Colonic mucosa (tissue), 1 donor: ENCODE data around the gene IGFBP2.

DNA sequence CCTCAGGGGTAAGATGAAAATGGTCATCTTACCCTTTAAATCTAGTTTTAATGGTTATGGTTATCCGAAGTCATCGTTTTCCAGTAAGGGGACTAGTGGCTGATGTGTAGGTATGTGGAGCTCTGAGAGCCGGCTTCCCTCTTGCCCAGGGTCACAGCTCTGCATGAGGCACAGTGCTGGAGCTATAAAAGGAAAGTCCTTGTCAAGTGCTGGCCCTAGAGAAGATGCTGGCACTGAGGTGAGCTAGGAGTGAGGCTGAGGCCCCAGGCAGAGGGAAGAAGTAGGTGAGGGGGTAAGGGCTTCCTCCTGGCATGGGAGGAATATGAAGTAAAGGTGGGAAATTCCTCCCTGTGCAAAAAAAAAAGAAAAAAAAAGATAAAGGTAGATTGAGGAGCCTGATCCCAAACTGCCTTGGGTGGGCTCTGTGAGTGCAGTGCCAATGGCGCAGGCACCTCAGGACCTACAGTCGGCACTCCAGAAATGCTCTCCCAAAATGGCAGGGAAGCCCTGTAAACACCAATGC is 35.1 kb downstream of the SMARCAL1 start:
- PRO-cap = no peak

DNA sequence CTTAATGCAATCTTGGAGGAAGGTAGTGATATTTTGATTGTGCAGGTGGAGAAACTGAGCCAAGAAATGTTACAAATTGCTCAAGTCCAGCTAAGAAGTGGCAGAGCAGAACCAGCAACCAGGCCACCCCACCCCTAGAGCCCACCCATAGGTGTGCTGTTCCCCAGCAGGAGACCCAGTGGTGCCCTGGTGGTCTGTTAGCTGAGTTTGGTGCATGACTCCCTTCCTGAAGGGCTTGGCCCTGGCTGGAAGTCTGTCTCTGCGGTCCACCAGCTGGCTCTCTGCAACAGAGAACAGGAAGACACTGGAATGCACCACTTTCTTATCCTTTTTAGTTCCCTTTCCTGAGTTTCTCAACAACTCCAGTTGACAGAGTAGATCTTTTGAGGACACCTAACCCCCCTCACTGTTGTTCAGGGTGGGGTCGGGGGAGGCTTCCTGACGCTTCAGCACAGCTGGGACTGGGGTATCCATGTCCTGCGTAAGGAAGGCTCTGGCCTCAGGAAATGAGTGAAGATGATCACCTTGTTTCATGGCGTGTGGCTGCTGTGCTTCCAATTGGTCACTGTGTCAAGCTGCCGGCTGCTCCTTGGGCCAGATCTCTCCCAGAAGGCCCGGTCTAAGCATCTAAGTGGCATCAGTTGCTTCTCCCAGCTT is 11.9 kb upstream of the RPL37A start:
- PRO-cap = no peak

- PRO-cap = no peak
Measured at GRCh38 chr2:216540737-216541529, 42.3 kb downstream of the RPL37A start.

DNA sequence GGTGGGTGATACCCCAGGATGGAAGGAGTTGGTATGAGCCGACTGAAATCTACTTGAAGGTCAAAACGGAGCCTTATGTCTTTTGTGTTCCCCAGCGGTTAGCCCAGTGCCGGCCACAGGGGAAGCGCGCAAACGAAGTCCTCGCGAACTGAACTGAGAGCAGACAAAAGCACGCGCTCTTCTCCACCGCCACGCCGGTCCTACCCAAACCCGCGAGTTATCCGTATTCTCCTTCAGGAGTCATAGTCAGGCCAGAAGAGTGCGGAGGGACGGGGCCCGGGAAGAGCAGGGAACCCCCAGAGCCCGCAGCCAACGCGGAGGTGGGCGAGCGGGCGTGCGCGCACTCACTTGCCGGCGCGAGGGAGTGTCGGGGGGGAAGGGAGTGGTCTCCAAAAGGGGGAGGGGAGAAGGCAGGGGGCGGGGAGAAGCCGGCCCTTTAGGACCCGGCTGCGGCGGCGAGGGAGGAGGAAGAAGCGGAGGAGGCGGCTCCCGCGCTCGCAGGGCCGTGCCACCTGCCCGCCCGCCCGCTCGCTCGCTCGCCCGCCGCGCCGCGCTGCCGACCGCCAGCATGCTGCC is at the start of gene IGFBP2:
TSS of gene IGFBP2 (plus strand) at position 465 of the 576 bp plus-strand sequence.
- PRO-cap = bidirectional peak, plus-strand start at position 465 of the sequence, minus-strand start at position 356 of the sequence

DNA sequence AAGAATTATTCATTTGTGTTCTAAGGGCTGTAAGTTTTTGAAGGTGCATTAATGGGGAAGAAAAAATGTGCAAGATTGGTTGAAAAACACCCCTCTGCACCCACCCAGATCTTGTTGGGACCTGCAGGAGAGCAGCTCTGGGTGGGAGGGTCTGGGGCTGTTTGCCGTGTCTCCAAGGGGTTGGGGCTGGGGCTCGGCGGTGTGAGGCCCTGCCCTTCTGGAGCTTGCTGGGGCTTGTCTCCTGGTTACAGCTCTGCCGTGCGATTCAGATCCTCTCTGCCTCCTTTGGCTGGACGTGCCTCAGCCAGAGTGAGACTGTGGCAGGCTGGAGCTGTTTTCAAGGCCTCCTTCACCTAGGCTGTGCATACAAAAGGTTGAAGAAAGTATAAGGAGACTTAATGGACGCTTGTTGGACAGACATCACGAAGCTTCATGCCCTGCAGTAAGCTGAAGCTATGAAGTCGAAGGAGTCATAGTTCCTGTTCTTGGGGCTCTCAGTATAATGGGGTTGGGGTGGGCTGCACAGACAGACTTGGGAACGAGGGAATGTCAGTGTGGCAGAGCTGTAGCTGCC is 26.2 kb downstream of the IGFBP2 start:
- PRO-cap = no peak

DNA sequence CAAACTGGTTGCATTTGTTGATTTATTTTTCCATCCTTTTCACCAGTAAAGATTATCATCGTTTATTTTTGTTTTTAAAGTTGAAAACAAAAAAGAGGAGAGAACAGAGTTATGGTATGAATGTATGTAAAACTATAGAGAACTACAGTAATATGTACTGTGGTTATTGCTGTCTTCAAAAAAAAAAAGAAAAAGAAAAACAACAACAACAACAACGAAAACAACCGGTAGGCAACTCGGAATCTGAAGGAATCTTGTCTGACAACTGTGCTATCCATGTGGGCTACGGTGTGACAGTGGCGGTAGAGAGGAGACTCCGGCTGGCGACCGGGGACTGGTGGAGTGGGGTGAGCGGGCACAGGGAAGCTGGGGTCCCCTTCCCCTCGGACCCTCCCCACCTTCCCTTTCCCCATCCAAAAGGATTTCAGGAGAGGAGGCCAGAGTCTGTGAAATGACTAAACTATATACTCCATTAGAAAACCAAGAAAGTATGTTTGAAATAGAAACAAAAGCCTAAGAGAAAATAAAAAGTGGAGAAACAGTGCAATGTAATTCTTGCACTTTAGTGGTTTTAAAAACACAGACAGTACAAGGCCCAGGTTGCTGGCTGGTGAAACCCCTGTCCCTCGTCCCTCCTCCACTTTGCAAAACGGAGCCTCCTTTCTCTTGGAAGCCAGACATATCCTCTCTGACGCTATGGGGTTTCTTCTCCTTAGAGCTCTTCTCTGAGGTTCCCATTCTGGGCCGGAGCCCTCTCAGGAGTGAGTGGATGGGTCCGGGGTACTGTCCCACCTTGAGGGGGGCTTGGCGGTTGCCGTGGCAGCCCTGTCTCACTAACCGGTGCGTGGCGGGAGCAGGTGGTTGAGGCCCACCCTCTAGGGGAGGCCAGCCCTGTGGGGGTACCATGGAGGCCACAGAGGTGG is 22.7 kb downstream of the IGFBP5 start:
- PRO-cap = no peak

DNA sequence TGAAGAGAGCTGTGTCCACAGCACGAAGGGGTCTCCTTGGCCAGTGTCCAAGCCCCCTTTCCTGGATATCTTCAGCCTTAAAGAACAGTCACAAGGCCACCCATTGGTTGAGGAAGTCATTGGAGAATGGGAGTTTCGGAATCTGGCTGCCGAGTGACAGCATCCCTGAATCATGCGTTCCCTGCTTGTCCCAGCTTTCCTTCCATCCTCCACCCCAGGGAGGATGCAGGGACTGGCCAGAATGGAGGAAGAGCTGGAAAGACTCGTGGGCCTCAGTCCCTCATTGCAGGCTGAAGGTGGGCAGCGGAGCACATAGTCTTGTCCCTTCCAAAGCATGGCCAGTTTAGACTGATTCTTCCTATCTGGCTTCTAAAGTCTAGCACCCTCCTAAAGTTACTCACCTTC is 20.8 kb downstream of the IGFBP5 start:
- PRO-cap = no peak

- PRO-cap = no peak
Measured at GRCh38 chr2:216765607-216766273, 70.4 kb upstream of the IGFBP5 start.

DNA sequence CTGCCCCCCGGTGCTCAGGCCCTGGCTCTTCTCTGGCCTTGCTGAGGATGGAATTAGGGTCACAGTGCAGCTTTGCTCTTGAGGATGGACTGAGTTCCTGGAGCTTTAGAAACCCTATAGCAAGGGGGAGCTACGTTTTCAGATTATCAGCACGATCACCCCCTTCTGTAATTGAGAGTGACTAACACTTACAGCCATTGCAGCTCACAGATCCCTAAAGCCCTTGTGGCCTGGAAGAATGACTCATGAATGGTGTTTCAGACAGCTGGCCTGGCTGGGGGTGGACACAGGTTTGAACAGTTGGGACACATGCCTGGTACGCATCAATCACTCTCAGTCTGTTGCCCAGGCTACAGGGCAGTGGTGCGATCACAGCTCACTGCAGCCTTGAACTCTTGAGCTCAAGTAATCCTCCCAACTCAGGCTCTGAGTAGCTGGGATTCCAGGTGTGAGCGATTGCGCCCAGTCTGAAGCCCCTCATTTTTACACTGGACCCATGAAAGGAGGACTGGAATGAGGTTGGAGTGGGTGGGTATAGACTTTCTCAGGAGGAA is 79.8 kb upstream of the IGFBP5 start:
- PRO-cap = no peak

- PRO-cap = no peak
Measured at GRCh38 chr2:216971678-216972048, 111.8 kb upstream of the TNP1 start.

GRCh38 chr2:217413300-217413798 is 553.5 kb upstream of the TNP1 start:
- PRO-cap = no peak

DNA sequence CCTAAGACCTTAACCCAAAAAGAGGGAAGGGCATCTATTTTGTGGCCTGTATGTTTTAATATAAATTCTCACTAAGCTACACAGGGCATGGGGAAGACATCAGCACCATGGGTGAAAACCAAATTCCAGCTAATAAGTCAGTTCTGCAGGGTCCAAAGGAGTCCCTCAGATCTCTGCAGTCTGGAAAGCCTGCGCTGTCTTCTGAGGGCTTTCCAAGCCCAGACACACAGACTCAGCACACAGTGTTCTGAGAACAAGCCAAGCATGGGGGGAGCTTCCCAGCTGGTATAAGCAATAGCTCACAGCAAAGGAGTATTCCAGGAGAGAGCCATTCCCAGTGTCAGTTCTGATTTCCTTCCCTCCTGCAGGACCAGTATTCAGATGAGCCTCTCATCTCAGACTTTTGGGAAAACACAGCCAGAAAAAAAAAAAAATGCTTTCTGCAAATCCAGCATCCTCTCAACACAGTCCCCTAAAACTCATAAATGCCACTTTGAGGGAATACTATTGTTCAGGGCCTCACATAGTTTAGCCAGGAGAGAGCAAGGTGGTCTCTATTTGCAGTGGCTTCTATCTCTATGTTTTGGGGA is 370.7 kb downstream of the TNS1 start:
- PRO-cap = no peak

DNA sequence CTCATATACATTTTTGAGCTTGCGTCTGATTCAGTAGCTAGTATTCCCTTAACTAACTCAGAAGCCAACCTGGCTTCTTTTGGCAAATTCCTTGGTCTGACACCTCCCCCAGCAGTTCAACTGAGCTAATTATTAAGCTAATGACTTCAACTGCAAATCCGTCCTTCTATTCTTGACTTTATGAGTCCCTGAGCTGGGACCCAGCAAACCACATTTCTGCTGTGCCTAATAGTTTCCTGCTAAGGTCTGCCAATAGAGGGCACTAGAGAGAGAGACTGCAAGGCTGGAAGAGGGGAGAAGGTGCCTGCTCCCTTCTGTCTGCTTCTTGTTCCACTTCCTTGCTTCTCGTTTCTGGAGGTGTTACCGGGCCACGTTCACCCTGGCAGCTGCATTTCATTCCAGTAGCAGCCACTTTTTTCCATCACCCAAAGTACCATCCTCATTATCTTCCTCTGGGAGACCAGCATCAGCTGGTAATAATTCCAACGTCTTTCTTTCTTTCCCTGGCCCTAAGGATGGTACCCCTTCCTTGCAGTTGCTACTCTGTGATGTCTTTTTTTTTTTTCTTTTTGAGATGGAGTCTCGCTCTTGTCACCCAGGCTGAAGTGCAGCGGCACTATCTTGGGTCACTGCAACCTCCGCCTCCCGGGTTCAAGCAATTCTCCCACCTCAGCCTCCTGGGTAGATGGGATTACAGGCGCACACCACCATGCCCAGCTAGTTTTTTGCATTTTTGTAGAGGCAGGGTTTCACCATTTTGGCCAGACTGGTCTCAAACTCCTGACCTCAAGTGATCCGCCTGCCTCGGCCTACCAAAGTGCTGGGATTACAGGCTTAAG is 351.9 kb downstream of the TNS1 start:
- PRO-cap = no peak

- PRO-cap = no peak
Measured at GRCh38 chr2:217815973-217816438, 186.8 kb downstream of the TNS1 start.

- PRO-cap = no peak
Measured at GRCh38 chr2:217847754-217848733, 154.8 kb downstream of the TNS1 start.

DNA sequence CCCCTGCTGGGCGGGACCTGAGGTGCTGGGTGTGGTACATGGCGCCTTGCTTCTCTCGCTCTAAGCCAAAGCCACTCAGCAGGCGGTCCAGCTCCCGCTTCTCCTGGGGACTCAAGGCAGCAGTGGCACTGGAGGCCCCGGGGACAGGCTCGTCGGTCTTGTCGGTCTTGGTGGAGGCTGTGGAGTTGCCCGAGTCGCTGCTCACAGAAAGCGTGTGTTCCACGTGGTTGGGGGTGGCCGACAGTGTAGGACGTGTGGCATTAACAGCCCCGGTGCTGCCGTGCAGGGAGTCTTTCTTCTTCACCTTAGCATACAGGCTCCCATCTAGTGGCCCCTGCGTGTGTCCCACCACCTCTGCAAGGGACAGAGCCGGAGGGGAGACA is 154.1 kb downstream of the TNS1 start:
- PRO-cap = no peak

- PRO-cap = bidirectional peak, plus-strand start at chr2:217902175, minus-strand start at chr2:217901962
Measured at GRCh38 chr2:217901631-217902459, 101.0 kb downstream of the TNS1 start.

DNA sequence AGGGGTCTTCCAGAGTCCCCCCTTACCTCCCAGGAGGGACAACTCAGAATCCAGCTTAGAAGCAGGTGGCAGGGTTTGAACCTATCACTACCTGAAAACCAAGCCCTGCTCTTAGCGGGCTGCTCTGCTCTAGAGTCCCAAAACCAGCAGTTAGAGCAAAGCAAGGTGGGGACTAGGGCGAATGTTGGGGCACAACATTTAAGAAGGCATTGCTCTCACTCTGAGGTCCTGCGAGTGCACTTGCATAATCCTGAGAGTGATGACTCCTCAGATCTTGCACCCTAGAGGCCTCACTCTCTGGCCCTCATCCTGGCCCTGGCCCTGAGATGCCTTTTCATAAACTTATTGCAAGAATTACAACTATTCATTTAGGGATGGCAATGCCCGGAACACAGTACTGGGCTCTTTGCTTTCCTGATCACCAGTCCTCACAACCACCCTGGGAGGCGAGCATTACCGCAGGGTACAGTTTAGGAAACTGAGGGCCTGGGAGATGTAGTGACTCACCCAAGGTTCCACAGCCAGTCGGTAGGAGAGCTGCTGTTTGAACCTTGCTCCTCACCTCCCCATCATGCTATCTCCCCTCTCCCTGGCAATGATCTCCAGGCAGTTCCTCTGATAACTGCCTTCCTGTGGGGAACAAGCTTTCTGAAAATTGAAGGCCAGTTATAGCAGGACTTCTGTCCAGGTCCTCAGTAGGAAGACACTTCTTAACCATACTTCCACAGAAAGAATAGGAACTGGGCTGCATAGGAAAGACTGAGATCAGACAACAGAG is 91.4 kb downstream of the TNS1 start:
- PRO-cap = no peak

GRCh38 chr2:217922357-217923179 is 80.2 kb downstream of the TNS1 start:
- PRO-cap = no peak

- PRO-cap = no peak
Measured at GRCh38 chr2:217931091-217931750, 71.6 kb downstream of the TNS1 start.